SK-N-DZ (cell line): ENCODE measurements around a stretch of chr9.

RAMPAGE:
- cytosol, long total RNA, result no peak
- nucleus, long total RNA, result no peak
Measured at GRCh38 chr9:105245253-105245489, 720 bp downstream of the SLC44A1 start.

DNA sequence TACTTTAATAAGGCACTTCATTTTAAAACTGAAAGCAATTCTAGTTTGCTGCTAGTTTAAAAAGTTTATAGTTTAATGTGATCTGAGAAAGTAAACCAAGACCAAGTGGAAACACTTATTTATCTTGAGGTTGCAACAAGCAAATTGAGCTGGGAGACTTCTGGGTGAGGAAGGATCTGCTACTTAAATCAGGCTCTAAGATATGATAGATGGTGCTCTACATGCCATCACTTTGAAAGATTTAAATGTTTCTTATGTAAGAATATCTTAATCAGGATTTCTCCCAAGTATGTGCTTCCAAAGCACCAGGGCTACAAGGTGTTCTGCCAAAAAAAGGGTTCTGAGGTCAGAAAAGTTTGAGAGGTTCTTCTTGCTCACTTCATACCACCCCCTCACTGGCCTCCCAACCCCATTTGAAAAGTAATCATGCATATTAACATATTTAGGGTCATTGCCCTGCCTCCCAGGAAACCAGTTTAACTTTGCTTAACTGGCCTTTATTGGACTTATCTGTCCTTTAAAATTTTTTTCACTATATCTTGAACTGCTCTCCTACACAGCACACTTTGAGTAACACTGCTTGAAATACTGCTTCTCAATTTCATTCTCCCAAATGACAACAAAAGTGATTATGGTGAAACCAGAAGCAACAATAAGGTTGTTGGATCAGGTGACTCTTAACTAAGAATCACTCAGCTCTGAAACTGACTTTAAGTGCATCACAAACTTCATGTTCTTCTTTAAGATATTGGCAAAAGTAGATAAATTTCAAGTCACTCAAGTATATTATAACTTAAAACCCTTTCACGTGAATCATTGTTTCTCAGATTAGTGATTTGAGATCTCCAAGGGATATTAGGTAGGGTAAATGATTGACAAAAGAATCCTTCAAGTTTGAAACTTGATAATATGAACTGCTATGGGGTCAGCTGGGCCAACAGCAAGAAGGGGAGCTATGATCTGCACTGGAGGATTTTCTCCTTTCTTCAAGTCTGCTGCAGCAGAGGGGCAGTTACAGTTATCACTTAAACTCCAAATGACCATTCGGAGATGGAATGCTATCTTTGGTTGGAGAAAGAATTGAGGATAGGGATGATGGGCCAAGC, 15.7 kb downstream of the SLC44A1 start:
RAMPAGE:
- cytosol, long total RNA, result no peak
- nucleus, long total RNA, result no peak

DNA sequence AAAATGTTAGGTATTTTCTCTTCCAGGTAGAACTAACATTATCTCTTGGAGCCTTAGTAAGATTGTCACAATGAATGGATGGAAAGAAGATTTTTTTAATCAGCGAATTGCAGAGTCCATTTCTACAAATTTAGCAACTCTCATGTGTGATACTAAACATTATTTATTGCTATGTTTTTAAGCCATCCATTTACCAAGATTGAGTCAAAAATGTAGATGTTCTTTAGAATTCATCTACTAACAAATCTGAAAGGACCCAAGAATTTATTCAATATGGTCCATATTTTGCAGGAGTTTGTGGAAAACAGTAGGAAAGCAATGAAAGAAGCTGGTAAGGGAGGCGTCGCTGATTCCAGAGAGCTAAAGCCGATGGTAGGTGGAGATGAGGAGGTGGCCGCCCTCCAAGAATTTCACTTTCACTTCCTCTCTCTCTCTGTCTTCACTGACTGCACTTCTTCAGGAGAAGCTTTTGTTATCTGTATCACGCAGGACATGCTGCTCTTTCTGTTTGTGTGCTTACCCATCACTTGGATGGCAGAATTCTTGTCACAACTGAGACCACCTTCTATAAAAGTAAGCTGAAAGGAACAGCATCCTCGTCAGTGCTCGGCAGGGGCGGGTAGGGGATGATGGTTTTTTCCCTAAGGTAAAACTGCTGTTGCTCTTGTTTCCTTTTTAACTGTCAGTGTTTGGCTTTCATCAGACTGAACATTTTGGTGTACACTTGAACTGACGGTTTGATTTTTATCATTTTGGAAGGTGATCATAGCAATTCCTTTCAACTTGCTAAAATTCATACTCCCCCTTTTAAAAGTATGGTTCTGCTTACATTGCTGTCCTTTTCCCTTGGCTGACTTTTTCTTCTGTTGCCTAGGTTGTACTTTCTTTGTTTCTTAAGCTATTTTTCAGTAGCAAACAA, 62.4 kb upstream of the FSD1L start:
RAMPAGE:
- cytosol, long total RNA, result no peak
- nucleus, long total RNA, result no peak

RAMPAGE:
- cytosol, long total RNA, result no peak
- nucleus, long total RNA, result no peak
Measured at GRCh38 chr9:105416977-105417288, 30.9 kb upstream of the FSD1L start.

DNA sequence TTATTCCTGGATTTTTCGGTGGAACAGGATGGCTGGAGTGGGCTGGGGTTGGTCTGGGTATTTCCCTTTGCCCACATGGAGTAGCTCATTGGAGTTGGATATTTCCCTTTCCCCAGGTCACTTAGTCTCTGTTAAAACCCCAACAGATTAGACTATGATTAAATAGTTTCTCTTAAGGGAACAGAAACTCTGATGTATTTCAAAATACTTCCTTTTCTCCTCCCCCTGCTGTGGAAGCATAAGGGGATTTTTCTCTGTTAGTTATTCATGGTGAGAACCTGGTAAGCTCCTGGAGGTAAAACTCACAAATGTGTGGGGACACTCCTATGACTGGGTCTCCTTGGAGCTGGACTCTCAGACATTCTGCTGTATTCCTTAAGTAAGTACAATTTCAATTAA, 52.5 kb downstream of the FSD1L start:
RAMPAGE:
- cytosol, long total RNA, result no peak
- nucleus, long total RNA, result no peak

DNA sequence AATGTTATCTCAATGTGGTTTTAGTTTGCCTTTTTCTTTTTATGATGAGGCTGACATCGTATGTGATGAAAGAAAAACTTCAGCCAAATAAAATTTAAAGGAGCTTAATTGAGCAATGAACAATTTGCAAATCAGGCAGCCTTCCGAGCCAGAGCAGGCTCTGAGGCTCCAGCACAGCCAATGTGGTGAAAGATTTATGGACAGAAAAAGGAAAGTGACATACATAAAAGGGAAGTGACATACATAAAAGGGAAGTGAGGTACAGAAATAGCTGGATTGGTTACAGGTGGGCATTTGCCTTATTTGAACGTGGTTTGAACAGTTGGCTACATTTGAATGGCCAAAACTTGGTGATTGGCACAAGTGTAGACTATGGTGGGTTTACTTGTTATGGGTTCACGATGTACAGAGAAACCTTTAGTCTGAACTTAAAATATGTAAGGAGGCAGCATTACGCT, 10.6 kb downstream of the TAL2 start:
RAMPAGE:
- cytosol, long total RNA, result no peak
- nucleus, long total RNA, result no peak

DNA sequence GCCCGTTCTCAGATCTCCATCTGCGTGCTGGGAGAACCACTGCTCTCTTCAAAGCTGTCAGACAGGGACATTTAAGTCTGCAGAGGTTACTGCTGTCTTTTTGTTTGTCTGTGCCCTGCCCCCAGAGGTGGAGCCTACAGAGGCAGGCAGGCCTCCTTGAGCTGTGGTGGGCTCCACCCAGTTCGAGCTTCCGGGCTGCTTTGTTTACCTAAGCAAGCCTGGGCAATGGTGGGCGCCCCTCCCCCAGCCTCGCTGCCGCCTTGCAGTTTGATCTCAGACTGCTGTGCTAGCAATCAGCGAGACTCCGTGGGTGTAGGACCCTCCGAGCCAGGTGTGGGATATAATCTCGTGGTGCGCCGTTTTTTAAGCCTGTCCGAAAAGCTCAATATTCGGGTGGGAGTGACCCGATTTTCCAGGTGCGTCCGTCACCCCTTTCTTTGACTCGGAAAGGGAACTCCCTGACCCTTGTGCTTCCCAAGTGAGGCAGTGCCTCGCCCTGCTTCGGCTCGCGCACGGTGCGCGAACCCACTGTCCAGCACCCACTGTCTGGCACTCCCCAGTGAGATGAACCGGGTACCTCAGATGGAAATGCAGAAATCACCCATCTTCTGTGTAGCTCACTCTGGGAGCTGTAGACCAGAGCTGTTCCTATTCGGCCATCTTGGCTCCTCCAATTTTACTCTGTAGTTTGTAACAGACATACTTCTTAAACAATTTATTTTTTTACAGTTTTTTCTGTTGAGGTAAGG, 88.2 kb downstream of the TMEM38B start:
RAMPAGE:
- cytosol, long total RNA, result no peak
- nucleus, long total RNA, result no peak

GRCh38 chr9:106018905-106019384, 324.6 kb downstream of the TMEM38B start:
RAMPAGE:
- cytosol, long total RNA, result no peak
- nucleus, long total RNA, result no peak

RAMPAGE:
- cytosol, long total RNA, result no peak
- nucleus, long total RNA, result no peak
Measured at GRCh38 chr9:106304571-106304900, 558.4 kb upstream of the ZNF462 start.

DNA sequence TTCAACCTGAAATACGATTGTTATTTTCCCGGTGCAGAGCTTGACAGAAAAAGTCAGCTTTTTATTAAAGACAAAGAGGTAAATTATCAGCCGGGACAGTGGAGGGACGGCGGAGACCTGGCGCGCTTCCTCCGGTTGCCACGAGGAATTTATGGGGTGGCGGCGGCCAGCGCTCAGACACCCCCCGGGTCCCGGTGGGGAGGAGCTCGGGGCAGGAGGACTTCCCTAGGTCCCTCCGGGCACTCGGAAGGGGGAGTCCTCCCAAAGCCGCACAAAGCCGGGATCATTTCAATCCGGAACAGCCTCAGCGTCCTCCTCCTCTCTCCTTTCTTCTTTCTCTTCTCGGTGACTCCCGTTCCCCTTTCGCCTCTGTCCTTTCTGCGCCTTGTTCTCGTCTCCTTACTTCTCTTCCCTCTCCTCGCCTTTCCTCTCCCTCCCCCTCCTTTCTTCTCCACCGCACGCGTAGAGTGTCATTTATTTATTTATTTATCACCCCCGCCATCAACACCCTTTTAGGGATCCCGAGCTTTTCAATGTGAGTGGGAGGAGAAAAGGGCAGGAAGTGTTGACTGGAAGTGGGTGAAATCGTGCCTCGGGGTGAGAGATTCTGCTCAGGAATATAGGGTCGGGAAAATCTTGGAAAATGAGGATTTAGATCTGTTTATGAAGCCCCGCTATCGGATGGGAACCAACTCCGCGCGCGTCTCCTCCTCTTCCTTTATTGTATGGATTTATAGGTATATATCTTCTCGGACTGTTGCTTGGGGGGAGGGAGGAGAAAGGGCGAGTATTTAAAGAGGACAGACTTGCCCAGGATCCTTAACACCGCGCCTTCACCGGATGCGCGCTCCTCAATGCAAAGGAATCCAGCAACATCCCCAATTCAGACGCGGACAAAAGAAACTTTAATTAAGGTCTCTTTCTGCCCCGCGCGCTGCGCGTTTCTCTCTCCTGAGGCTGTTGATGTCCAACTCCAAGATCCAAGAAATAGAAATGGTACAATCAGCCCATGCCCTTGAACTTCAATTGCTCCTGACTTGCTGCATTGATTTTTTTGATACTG, 2.0 kb upstream of the ZNF462 start:
RAMPAGE:
- cytosol, long total RNA, result no peak
- nucleus, long total RNA, result no peak

DNA sequence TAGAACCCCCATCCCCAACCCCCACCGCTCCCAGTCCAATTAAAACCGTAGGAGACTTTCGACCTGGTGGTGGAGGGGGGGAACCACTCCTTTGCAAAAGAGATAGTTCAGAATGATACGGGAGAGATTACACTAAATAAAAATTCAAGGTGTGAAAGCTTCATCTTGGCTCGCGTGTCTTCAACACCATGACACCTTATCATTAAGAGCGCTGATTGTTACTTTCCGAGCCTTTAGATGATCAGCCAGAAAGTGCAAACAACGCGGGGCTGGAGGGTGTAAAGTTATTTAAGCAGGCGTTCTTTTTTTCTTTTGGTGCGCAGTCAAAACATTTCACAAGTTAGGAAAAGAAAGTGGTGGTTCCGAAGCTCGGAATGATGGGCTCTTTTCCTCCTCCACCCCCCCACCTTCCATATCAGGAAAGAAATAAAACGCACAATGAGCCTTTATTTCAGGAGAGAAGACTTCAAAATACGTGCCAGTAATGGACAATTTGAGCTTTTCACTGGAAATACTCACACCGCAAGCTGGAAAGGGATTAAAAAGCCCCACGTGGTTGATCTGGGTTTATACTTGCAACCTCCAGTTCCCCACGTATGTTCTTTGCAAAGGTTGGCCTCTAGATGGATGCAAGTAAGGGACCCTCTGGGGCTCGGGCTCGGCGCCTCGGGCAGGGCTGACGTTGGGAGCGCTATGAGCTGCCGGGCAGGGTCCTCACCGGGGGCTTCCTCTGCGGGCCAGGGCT, 1.1 kb upstream of the ZNF462 start:
RAMPAGE:
- cytosol, long total RNA, result no peak
- nucleus, long total RNA, result no peak

DNA sequence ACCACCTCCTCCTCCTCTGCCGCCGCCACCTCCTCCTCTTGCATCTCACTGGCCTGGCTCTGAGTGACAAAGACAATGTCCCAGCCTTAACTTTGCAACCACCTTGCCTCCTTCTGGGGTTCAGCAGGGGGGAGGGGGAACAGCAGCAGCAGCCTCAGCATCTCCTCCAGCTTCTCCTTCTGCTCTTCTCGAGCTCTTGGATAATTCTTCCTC, 466 bp upstream of the ZNF462 start:
RAMPAGE:
- cytosol, long total RNA, result start-site peak on the plus strand centred at position 96 of the sequence, 169 bp wide, 30 and 65 reads in 2 replicates
- nucleus, long total RNA, result start-site peak on the plus strand centred at position 122 of the sequence, 120 bp wide, 57 and 30 reads in 2 replicates

RAMPAGE:
- cytosol, long total RNA, result no peak
- nucleus, long total RNA, result no peak
Measured at GRCh38 chr9:106919969-106920724, 57.2 kb downstream of the ZNF462 start.

DNA sequence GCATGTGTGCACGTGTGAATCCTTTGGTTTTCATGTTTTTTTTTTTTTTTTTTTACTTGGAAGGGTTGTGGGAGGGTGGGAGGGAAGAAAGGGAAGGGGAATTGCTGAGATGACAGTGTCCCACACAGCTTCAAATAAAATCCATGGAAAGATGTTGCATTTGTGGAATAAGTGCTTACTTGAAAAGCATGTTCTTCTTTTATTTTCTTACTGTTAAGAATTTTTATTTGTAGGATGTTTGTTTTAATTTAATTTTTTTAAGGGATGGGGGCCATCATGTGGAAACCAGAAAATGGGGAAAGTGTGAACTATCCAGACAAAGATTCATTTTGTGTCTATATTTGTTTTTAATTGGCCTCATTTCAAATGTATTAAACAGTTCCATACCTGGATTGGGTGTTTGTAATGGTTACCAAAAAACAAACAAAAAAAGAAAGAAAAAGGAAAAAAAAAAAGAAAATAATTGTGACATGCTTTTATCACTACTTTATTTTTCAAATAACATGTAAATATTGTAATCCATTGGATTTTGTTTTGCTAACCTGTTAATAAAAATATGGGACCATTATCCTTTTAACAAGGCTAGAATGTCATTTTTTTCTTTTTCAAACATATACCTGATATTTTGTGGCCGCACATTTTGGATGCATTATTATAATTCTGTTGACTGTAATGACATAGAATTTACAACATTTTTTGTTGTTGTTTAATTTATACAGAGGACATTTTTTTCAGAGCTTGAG, 149.9 kb downstream of the ZNF462 start:
RAMPAGE:
- cytosol, long total RNA, result no peak
- nucleus, long total RNA, result no peak

DNA sequence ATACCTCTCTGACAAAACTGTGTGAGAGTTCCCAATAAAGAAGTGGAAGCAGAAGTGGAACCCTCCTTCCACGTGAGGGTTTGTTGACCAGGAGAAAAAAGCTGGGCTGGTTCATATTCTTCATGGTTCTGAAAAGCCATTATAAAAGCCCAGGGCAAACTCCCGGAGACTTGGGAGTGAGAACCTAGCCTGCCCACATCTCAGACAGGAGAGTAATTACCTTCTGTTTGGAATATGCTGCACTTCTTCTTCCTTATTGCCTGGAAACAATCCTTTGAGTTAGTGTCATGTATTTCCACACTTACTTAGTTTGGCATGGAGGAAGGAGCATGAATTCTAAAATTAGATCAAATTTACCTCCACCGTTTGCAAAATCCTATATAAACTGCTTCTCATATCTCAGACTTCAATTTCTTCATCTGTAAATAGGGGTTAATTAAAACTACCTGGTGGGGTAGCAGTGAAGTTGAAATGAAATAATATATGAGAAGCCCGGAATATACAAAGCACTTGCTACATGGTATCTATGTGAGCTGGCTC, 140.2 kb upstream of the RAD23B start:
RAMPAGE:
- cytosol, long total RNA, result no peak
- nucleus, long total RNA, result no peak

DNA sequence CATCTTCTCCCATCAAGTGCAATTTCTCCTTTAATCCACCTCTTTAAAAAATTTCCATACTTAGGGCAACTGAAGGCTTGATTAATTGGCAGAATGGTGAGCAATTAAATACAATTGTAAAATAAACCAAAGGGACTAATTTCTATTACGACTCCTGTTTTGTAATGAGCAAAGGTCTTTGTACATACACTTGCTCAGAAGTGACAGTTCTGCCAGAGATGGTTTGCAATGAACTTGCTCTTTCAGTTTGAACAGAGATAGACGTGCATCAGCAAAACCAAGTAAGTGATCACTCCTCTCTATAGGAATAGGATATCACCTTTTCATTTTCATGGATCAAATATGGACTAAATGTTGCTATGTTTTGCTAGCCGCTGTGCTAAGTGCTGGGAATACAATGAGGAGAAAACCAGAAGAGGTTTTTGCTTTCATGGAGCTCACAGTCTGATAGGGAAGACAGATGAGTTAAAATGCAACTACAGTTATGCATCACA, 110.4 kb upstream of the RAD23B start:
RAMPAGE:
- cytosol, long total RNA, result no peak
- nucleus, long total RNA, result no peak

GRCh38 chr9:107323789-107324131, 40.7 kb downstream of the RAD23B start:
RAMPAGE:
- cytosol, long total RNA, result no peak
- nucleus, long total RNA, result no peak

DNA sequence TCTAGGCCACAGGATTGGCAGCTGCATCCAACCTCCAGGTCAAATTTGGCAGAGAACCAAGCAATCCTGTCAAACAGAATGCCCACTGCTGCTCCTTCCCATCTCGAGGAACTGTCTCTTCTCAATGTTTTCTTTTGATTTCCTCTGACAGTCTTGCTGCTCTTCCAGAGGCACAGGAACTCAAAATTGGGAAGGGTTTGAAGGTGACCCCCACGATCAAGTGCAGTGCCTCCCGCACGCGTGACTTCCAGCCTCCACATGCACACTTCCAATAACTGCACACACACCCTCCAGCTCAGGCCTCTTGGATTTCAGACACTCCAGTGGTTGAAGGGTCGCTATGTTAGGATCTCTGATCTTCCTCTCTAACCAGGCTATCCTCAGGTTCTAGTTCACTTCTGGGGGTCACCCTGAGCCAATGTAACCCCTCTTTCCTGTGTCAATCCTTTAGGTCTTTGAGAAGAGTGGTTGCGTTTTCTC, 55.4 kb downstream of the RAD23B start:
RAMPAGE:
- cytosol, long total RNA, result no peak
- nucleus, long total RNA, result no peak

DNA sequence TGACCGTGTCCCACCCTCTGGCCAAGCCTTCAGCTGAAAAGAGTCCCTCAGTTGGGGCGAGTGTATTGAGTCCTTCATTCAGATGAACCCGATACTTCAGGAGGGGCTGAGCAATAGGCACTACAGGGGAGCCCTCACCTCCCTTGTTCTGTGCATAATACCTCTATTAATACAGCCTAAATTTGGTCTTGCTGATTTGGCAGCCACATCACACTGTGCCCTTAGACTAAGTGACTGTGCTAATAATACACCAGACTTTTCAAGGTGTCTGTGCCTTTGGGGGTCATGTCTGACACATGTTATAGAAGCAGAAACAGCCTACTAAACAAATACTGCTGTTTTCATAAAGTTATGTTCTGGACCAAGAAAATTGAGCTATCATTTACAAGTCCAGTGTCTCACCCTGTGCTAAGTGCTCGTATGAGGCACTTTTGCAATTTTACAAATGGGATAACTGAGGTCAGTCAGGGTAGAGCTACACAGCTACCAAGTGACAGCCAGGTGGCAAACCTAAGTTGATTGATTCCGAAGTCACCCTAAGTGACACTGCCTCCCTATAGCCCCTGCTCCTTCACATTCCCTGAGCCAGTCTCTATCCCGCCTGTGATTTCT, 56.0 kb downstream of the RAD23B start:
RAMPAGE:
- cytosol, long total RNA, result no peak
- nucleus, long total RNA, result no peak

DNA sequence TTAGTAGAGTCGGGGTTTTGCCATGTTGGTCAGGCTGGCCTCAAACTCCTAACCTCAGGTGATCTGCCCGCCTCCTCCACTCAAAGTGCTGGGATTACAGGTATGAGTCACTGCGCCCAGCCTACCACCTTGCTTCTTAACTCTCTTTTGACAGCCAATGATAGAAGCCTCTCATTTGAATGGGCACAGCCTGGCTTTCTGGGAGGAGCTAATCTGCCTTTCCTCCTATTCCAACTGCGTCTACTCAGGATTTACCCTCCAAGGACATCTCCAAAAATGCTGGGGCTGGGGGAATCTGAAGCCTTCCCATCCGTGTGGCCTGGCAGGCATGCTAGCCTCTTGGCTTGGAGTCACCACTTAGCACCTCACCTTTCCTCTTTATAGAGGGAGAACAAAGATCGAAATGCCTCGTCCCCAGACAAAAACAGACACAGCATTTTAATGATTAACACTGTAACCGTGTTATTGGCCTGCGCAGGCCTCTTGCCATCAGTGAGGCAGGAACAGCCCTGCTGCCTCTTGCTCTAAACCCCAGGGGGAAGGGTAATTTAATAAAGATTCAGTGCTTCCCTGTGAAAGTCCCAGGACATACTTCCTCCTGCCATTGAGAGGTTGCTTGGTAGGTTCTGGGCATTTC, 108.2 kb upstream of the KLF4 start:
RAMPAGE:
- cytosol, long total RNA, result no peak
- nucleus, long total RNA, result no peak